Cardiac ventricle fibroblast (primary cell): ENCODE measurements around the gene RTL1.

DNA sequence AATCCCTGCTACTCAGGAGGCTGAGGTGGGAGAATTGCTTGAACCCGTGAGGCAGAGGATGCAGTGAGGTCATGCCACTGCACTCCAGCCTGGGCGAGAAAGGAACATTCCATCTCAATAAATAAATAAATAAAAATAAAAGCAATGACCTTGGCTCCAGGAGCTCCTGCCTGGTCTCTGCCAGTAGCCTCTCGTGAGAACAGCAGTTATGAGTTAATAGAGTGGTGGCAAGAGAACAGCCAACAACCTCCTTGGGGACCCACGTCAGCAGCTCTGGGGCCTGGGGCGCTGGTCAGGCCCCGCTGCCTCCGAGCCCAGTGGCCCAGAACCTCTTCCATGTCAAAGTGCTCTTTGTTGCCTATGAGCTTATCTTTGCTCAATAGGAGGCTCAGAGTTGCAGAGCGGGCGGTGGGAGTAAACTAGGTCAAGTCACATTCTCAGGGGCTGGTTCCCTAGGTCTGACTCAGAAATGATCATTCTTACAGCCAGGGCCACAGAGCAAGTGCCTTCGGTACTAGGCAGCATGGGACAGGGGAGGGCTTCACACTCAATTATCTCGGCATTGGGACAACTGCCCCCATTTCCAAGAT, 12.2 kb downstream of the SLC25A29 start:
- RAMPAGE, long total RNA = no peak

GRCh38 chr14:100312082-100312582, 5.9 kb upstream of the SLC25A29 start:
- RAMPAGE, long total RNA = no peak

DNA sequence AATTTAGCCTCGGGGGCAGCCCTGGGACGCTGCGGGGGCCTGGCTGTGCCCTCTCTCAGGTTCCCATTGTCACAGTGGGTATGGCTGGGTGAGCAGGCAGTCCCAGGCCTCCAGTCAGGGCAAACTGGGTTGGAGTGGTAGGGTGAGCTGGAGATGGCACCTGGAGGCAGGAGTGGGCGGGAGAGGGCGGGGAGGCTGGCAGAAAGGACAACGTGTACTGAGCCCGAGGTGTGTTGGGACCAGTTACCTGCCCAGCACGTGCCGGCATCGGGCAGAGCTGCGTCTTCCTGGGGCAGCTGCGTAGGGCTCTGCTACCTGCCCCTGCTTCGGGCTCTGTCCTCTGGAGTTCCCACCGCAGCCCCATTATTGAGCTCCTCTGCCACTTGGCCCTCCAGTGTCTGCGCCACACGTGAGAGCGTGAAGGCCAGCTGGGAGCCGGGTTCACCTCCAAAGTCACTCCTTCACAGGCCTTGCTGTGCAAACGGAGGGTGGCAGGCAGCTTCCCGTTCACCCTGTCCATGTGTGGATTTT, 7.6 kb upstream of the SLC25A29 start:
- RAMPAGE, long total RNA = no peak

GRCh38 chr14:100334771-100335341, 11.7 kb downstream of the SLC25A47 start:
- RAMPAGE, long total RNA = no peak

GRCh38 chr14:100341078-100341893, 18.1 kb downstream of the SLC25A47 start:
- RAMPAGE, long total RNA = no peak

GRCh38 chr14:100406073-100407179, 30.1 kb downstream of the WDR25 start:
- RAMPAGE, long total RNA = no peak

DNA sequence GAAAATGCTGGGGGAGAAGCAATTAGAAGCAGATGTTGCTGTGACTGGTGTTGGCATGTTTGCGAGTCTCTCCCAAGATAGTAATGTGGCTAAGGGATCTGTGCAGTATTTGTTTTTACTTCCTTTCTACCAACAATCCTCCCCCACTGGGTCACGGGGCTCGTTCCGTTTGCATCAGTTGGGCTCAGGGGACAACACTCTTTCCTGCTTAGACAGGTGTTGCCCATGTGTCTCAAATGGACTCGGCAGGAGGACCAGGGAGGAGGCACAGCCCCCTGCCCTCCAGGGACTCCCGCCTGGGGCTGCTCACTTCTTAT, 100.9 kb downstream of the BEGAIN start:
- RAMPAGE, long total RNA = no peak

GRCh38 chr14:100537746-100538399, 49.3 kb downstream of the BEGAIN start:
- RAMPAGE, long total RNA = no peak

DNA sequence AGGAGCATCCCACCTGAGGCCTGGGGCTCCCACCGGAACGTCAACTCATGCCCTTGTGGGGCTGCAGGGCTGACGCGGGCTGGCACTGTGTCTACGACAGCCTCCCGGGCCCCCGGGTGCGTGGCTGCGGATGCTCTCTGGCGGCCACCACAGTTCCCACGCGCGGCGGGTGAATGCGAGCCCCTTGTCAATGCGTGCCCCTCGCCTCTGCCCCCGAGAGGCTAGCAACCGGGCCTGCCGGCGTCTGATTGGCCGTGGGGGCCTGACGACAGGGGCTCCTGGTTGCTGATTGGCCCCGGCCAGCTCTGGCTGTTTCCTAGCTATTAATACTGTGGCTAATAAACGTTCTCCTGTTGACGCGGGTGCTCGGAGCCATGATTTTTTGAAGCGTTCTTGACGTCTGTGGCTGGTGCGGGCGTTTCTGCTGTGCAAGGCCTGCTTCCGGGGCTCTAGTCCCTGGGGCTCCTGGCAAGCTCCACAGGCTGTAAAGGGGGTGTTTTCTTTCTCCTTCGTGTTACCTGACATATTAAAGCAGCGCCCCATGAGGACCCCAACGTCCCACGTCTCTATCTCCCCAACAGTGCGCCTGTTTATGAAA, 79.3 kb downstream of the RTL1 start:
- RAMPAGE, long total RNA = no peak

DNA sequence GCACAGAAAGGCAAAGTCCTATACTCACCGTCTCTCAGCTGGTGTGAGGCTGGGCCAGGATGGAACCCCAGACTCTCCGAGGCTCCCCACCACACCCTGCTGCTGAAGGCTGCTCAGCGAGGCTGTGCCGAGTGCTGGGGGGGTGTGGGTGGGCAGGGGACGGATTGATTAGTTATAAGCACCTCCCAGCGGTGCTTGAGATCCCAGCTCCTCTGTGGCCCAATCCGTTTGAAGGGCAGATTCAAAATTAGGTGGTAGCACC, at the start of gene RTL1:
Gene RTL1, minus strand, starts transcription at position 146 of the 262 bp plus-strand sequence.
- RAMPAGE, long total RNA = no peak

GRCh38 chr14:101120455-101120930, 217.0 kb upstream of the RTL1 start:
- RAMPAGE, long total RNA = no peak

- RAMPAGE, long total RNA = no peak
Measured at GRCh38 chr14:101335280-101335732, 426.2 kb upstream of the PPP2R5C start.

- RAMPAGE, long total RNA = no peak
Measured at GRCh38 chr14:101408305-101408636, 353.2 kb upstream of the PPP2R5C start.

DNA sequence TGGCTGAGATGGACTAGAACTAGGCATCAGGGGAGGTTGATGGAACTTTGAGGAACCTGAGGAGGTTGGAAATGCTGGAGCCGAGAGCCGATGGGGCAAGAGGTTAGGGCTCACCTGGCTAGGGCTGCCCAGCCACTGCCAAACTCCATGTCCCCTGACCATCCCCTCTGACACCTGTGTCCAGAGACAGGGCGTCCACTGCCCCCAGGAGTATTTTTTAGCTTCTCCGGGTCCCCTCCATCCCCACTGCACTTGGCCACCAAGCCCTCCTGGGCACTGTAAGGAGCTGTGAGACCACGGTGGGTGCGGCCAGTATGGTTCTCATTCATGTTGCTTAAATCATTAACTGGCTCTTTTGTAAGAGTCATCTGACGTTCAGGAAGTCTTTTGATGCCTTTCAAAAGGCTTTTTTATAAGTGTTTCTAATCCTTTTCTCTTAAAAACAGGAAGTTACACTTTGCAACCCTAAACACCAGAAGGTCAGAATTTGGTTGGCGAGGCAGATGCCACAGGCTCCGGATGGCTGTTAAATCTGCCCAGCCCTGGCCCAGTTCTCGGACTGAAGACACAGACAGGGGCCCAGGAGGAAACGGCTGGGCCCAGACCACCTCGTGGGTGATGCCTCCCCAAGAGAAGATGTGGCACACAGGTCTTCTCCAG, 226.4 kb upstream of the PPP2R5C start:
- RAMPAGE, long total RNA = no peak

DNA sequence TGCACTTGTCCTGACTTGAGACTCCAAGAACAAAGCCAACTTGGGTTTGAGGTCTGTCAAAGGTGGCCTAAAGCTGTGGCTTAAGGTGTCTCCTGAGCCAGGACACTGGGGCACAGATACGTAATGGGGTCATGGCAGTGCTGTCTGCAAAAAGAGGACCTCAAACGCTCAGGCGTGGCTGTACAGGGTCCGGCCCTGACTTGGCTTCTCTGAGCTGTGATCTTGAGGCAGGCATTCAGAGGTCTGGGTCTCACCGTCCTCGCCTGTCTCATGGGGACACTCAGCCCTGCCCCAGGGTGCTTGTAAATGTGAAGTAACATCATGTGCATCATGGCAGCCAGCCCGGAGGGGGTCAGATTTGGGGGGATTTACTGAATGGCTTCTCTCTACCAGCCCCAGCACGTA, 171.5 kb upstream of the PPP2R5C start:
- RAMPAGE, long total RNA = no peak

DNA sequence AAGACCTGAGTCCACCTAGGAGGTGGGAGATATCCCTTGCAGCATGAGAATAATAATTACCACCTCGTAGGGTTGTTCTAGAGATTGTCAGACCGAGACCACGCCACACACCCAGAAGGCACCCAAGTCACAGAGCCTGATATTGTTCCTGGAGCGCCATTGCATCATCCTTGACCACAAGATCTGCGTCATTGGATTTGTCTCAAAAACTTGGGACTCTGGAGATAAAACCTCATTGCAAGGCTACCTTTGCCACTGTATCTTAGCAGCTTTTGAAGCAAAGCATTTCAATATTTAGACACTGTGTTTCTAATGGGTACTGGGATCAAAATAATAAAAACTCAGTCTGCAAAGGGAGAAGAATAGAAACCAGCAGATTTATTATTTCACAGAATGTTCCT, 29.3 kb upstream of the PPP2R5C start:
- RAMPAGE, long total RNA = no peak

DNA sequence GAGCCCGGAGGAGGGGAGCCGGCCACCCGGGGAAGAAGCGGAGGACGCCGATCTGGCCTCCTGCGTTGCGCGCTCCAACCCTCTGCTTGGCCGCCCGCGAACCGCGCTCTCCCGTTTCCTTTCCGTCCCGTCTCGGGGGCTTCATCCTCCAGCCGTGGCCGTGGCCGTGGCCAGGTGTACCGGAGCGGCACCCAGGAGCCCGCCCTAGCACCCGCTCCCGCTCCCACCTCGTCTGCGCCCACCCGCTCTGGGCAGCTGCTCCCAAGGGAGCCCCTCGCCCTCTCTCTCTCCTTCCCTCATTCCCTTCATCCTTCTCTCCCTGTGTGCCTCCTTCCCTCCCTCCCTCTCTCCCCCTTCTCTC, 20.2 kb downstream of the PPP2R5C start:
- RAMPAGE, long total RNA = no peak

DNA sequence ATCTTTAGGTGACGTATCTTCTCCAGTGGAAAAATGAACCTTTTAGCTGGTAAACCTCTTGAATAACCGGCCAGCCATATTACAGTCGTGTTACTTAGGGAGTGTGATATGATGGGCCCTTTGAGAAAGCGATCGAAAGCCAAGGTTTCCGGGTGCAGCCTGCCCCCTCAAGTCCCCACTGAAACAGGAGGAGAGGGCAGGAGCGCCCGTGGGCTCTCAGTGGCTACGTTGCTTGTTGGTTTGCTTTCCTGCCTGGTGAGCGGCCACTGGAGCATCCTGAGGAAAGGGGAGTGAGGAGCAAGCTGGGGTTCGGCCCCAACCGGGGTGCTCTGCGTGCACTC, 80.6 kb downstream of the PPP2R5C start:
- RAMPAGE, long total RNA = no peak

DNA sequence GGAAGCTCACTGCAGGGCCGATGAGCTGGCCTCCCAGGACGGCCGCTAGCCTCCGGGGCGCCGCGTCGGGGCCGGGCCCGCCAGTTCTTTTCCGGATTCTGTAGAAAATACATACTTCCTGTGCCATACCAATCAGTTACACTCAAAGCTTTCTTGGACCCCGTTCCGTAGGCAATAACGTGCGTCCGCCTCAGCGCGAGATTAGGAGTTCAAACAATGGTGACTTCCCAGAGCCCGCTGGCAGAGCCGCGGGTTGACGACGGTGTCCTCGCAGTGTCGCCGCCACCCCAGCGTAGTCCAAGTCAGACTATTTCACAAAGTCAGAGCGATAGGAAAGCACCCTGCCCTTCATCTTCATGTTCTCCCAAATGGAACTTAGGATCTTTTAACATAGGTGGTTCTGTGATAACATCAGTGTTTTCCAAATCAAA, 39.1 kb upstream of the DYNC1H1 start:
- RAMPAGE, long total RNA = no peak

GRCh38 chr14:101989871-101990332, 25.5 kb downstream of the DYNC1H1 start:
- RAMPAGE, long total RNA = no peak